Monocyte (primary cell): ENCODE results near the genes THSD7A, CRPPA, BZW2 and AGR2.

- PRO-cap, 2 experiments, result no peak in any of the 2 experiments
Measured at GRCh38 chr7:11195322-11195840, 221.7 kb downstream of the PHF14 start.

DNA sequence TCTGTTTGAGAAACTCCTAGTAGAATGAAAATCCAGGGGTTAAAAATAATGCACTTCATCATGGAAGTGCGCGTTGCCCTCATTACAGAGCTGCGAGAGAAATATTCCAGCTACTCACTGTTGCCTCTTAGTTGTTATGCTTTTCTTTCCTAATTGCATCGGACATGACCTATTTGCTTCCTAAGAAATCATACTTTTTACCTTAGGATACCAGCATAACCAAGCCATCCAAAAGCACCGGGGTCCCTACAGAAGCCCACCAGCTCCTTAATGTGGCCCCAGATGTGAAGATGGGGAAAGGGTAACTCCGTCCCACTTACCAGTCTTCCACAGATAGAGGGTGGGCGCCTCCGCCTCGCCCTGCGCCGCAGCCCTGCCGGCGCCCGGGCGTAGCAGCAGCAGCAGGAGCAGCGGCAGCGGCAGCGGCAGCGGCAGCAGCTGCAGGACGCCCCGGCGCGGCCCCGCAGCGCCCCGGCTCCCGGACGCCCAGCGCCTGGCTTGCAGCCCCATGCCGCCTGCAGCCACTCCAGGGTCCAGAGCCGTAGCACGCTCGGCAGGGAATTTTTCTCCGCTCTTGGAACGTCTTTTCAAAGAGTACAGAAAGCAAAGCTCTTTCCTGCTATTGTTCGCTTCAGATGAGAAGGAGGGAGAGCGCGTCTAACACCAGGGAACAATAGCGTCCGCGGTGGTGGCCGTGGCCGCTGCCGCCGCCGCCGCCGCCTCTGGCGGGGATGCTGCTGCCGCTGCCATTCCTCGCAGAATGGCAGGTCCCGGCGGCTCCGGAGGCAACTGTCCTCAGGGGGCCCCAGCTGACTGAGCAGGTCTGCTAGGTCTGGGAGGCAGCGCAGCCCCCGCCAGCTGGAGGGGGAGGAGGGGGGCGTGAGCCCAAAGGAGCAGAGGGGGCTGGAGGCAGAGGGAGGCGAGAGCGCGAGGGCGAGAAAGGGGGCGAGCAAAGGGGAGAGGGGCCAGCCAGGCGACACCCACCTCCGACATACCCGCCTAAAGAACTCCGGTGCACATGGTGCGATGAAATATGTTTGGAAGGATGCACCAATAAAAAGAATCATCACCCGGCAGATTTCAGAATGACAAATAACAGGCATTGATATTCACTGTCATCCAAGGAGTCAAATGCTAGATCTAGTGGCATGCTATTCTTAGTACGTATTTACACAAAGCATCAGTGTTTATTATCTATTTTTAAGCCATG is at the start of gene THSD7A:
THSD7A (minus strand) TSS at position 762 of the 1,210 bp plus-strand sequence.
- PRO-cap, 2 experiments, result no peak in any of the 2 experiments

- PRO-cap, 2 experiments, result no peak in any of the 2 experiments
Measured at GRCh38 chr7:12094457-12094954, 116.6 kb upstream of the TMEM106B start.

DNA sequence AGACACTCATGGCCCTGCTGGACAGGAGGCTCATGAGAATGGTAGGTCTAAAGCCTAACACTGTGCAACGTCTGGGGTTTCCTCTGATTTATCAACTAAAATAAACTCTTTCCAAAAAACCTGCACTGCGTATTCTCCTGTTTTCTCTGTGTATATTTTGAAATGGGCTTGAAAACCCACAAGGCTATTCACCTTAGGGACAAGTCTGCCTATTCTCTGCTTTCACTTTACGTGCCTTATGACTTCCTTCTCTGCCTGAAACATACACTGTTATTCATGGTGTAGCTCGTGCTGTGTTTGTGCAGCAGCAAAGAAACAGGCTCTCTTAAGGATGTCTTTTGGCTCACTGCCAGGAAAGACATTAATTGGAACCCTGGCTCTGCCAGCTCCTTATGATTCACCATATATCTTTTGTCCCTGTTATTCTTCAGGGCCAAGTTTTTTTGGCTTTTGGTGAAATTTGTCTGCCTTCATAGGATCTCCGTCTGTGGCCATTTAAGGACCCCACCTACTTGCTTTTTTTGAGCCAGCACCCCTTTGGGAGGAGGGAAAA is 92.4 kb downstream of the TMEM106B start:
- PRO-cap, 2 experiments, result no peak in any of the 2 experiments

- PRO-cap, 2 experiments, result no peak in any of the 2 experiments
Measured at GRCh38 chr7:12557283-12557742, 13.2 kb upstream of the SCIN start.

DNA sequence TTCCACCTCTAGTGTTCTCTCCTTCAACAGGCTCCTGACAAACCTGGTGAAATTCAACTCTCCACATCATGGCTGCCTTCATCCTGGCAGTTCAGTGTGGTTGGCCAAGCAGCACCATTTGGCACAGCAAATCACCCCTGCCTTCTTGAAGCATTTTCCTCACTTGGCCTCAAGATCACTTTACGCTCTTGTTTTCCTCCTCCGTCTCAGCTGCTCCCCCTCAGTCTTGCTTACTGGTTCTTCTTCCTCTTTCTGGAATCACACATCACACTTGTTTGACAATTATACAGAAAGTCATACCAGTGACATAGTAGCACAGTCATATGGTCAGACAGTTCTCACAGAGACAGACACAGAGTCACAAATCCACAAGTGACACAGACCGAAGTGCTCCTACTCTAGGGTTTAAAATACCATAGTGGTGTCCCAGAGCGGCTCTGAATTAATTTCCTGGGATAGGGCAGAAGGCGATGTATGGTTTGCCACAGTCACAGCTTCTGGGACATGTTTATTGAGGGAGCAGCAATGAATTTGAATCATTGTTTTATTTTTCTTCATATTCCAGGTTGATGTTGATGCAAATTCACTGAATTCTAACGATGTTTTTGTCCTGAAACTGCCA is 43.7 kb upstream of the ARL4A start:
- PRO-cap, 2 experiments, result peak in 2 of 2 experiments; most common plus-strand start position 363 of the sequence (in 1); most common minus-strand start position 165 of the sequence (in 2)

GRCh38 chr7:12686297-12687174 is 897 bp upstream of the ARL4A start:
- PRO-cap, 2 experiments, result peak in 2 of 2 experiments; most common plus-strand start chr7:12687004 (in 2); most common minus-strand start chr7:12686468 (in 2)

DNA sequence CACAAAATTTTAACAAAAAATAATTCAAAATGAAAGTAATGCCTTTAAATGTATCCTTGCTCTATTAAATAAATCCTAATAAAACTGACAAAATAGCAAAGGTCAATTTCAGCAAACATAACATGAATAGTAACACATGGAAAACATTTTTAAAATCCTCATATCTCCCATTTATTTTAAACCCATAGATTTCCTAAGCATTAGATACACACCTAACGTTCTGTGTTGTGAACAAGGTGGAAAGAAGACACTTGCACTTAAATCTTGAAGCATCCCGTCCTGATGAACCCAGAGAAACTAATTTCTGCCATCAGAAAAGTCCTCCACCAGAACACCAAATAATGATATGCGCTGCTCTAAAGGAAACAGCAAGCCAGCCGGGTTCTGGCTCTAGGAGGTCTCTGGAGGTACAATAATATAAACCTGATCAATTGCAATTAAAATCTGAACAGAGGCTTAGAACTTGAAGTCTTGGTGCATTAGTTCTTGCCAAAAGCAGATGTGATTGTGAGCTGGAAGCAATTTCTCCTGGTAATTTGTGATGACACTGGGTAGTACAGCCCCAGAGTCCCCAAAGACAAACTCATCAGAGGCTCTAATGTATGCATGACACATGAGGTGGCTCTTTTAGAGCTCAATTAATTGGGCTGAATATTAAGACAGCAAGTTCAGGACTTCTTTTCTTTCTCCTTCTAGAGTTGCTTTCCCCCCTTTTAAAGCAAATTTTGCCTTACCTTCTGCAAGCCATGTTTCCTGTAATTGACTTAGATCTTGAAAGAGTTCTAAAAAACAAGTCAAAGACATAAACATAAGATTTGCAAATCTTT is 3.3 kb downstream of the ETV1 start:
- PRO-cap, 2 experiments, result no peak in any of the 2 experiments

- PRO-cap, 2 experiments, result no peak in any of the 2 experiments
Measured at GRCh38 chr7:14942064-14942550, 39.6 kb upstream of the DGKB start.

DNA sequence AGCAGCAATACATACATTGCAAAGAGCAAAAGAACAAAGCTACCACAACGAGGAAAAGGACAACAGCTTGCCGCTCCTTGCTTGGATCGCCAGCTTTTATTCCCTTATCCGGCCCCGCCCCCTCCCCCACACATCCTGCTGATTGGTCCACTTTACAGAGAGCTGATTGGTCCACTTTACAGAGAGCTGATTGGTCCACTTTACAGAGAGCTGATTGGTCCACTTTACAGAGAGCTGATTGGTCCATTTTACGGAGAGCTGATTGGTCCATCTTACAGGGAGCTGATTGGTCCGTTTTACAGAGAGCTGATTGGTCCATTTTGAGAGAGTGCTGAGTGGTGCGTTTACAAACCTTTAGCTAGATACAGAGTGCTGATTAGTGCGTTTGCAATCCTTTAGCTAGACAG is 165.3 kb downstream of the AGMO start:
- PRO-cap, 2 experiments, result no peak in any of the 2 experiments

- PRO-cap, 2 experiments, result no peak in any of the 2 experiments
Measured at GRCh38 chr7:15688873-15689442, 2.5 kb upstream of the MEOX2 start.

DNA sequence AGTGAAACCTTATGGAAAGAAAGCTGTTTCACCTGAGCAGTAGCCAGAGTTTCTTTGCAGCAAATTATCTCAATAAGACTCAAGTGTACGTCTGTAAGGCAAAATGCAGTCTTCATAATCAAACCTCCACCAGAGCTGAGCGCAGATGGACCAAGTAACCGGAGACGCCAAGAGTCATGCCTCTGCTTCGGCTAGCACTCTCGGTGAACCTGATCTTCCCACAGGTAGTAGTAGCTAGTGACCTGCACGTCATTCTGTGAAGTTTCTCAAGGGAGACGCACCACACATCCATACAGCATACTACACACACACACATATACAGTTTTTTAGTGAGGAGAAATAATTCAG is 357.1 kb downstream of the CRPPA start:
- PRO-cap, 2 experiments, result no peak in any of the 2 experiments

- PRO-cap, 2 experiments, result no peak in any of the 2 experiments
Measured at GRCh38 chr7:16067664-16068196, 353.6 kb downstream of the CRPPA start.

DNA sequence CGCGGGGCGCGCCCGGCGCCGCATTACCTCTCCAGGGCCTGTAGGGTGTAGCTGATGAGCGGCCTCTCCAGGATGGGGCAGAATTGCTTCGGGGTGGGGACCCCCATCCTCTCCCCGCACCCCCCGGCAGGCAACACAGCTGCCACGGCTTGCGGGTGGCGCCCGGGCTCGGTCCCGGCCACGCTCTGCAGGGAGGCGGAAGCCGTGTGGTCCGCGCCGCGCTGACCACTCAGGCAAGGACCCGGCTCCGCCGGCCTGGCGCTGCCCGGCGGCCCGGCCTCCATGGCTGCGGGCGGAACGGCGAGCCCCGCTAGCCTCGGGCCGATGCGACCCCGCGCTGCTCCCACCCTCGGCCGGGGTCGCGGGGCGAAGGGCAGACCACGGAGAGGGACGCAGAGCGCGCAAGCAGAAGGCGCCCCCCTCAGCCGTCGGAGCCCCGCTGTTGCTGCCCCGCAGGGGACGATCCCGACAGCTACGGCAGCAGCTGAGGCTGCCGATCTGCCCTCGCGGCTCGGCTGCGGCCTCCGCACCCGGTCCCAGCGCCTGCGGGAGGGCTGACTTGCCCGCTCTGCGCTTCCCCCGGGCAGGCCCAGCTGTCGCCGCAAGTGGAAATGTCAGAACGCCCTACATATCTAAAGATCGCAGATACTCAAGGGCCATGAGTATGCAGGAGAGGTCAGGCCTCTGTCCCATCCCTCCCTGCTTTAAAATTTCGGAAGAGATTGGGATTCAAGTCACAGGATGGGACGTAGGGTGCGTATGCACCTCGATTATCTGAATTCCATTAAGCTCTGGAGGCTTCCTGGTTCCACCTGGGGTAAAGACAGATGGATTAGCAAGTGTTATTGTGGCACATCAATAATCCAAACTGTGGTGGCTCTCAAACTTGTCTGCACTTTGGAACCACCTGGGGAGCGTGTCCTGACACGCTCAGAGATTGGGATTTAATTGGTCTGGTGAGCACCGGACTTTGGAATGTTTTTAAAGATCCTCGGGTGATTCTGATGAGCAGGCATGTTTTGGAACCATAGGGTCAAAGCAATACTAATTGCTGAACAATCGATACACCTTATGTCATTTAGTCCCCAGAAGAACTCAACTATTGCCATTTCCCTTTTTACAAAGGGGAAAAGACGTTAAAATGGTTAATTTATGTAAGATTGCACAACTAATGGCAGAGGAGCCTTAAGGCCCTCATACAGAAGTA is at the start of gene CRPPA:
CRPPA (minus strand) TSS at position 500 of the 1,207 bp plus-strand sequence.
- PRO-cap, 2 experiments, result peak in 1 of 2 experiments; most common minus-strand start position 500 of the sequence (in 1)

GRCh38 chr7:16645948-16646831 is at the start of gene BZW2:
Gene BZW2, plus strand, starts transcription at chr7:16646181.
- PRO-cap, 2 experiments, result peak in 2 of 2 experiments; most common plus-strand start chr7:16646189 (in 2)

- PRO-cap, 2 experiments, result no peak in any of the 2 experiments
Measured at GRCh38 chr7:16662271-16662937, 16.4 kb downstream of the BZW2 start.

GRCh38 chr7:16734124-16734657 is 19.4 kb upstream of the TSPAN13 start:
- PRO-cap, 2 experiments, result no peak in any of the 2 experiments

- PRO-cap, 2 experiments, result no peak in any of the 2 experiments
Measured at GRCh38 chr7:16804571-16805448, at the start of gene AGR2. Gene AGR2, minus strand, starts transcription at chr7:16804999.

DNA sequence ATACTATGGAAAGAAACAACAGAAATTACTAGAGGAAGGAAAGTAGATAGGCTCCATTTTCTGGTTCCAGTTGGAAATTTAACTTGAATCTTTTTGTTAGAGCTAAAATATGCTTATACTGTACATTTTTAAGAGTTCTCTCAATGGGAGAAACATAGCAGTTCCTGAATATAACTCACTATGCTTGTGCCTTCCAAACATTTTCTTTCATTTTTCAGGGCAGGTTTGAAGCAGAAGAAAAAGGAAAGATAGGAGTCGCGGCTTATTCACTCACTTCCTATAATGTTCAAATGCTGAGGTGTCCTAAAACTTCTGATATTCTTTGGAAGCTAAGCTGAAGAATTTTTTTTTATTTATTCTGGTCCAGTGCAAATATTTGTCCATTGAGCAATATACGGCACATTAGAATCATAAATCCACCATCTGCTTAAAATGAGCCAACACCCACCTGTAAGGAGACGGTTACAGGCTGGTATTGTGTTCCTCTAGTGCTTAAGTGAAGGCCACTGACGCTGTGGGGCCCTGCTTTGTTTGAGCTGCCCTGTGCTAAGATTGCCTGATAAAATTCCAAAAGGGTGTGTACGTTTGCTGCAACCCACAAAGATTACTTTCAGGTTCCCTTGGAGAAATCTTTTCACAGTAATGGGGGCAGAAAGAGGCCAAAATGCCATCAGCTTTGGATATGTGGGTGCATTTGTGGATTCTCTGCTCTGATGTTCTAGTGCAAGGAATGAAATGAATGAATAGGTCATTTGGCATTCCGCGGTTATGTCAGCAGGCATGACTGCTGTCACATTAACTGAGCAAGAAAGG is 34.6 kb downstream of the AGR3 start:
- PRO-cap, 2 experiments, result no peak in any of the 2 experiments

- PRO-cap, 2 experiments, result no peak in any of the 2 experiments
Measured at GRCh38 chr7:17086430-17086860, 204.7 kb upstream of the AGR3 start.